Thoracic aorta (tissue), 1 donor: Measurements from ENCODE around the genes PCYT2, MYADML2 and DCXR.

- RAMPAGE, long total RNA = no peak
Observed at GRCh38 chr17:81735160-81736531, 23.6 kb downstream of the SLC25A10 start.

DNA sequence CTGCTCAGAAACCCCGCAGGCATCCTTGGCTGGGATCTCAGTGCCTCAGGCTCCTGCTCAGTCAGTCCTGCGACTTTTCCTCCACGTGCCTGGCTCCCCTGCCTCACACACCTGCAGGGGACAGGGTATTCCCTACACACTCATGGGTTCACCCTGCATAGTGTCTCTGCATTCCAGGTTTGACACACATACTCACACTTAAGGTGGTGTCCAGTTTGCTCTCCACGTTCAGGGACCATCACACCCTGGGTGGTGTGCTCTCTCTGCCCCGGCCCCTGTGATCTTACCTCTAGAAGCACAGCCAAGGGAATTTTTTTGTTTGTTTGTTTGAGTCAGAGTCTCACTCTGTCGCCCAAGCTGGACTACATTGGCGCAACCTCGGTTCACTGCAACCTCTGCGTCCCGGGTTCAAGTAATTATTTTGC, 997 bp upstream of the PPP1R27 start:
- RAMPAGE, long total RNA = no peak

GRCh38 chr17:81838629-81839557, 4.0 kb upstream of the PPP1R27 start:
- RAMPAGE, long total RNA = no peak

DNA sequence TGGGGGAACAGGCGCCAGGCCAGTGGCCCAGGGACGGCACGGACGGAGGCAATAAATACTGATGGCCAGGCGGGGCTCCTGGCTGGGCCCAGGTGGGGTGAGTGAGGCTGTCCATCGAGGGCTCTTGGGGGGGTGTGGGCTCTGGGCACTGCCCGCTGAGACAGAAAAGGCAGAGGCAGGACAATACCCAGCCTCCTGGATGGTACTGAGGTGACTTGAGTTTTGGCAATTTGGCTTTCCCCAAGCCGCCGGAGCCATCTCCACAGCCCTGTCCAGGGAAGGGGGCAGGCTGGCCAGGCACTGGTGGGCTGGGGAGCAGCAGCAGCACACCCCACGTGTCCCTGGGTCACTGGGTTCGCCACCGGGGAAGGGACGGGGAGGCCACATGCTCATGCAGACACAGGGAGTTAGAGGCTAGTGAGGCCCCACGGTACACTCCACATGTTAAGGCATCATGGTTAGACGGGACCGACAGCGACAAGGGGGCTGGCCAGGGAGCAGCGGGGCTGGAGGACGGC, 3.2 kb downstream of the ARHGDIA start:
- RAMPAGE, long total RNA = no peak

- RAMPAGE, long total RNA = no peak
Observed at GRCh38 chr17:81902436-81903000, 480 bp downstream of the NPB start.

- RAMPAGE, long total RNA = no peak
Observed at GRCh38 chr17:81911309-81912138, at the start of gene PCYT2. Gene PCYT2 (minus strand): TSS chr17:81911399.

- RAMPAGE, long total RNA = no peak
Observed at GRCh38 chr17:81915294-81916225, 2.4 kb downstream of the SIRT7 start.

DNA sequence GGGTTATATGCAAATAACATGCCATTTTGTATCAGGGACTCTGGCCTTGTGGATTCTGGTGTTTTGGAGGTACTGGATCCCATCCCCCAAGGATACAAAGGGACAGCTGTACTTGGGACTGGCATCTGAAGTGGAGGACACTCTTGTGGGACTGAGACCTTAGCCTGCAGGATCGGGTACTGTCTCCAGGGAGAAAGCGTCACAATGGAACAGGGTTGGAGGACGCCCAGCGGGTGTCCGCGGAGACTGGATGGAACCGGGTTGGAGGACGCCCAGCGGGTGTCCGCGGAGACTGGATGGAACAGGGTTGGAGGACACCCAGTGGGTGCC, at the start of gene MYADML2:
Gene MYADML2 (minus strand): TSS at position 131 of the 330 bp plus-strand sequence.
- RAMPAGE, long total RNA = no peak

GRCh38 chr17:82022322-82022540, 447 bp downstream of the CENPX start:
- RAMPAGE, long total RNA = no peak

- RAMPAGE, long total RNA = start-site peak on the minus strand at chr17:82037694-82037709, 46 reads
Observed at GRCh38 chr17:82037162-82038237, at the start of gene DCXR. Gene DCXR (minus strand): TSS chr17:82037697.

DNA sequence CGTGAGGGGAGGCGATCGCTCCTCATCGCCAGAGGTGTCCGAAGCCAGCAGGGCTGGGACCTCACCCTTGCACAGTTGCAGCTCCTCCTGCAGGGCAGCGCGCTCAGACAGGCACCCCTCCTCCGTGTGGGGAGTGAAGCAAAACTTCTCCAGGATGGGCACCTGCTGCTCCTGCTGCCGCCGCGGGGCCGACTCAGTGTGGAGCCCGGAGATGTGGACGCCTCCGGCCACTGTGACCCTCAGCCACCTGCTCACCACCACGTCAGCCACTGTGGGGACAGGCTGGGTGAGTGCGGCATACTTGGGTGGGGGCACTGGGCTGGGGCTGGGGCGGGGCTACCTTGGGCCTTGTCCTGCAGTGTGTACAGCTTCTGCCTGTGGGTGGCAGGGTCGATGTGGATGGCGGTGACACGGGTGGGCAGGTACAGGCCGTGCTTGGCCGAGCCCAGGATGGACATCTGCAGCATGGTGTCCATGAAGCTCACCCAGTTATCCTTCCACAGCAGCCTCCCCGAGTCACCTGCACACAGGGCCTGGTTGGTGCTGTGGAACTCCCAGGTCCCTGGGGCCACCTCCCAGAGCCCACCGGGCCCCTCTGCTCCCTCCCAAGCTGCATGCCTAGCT, 10.9 kb downstream of the FASN start:
- RAMPAGE, long total RNA = no peak

DNA sequence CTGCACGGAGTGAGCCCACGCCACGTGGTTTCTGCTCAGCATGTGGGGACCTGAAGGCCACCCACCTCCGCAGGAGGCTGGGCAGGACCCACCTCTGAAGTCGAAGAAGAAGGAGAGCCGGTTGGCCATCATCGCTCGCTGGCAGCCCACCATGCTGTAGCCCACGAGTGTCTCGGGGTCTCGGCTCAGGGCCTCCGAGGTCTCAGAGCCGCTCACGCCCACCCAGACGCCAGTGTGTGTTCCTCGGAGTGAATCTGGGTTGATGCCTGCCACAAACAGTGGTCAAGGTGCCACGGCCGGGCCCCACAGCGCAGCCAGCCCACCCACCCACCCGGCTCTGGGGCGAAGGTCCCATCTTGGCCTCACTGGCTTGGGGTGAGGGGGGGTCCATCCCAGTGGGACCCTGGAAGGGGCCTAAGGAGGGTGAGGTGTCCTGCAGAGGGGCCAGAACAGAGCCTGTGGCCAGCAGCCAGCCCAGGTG, 4.5 kb downstream of the FASN start:
- RAMPAGE, long total RNA = no peak

GRCh38 chr17:82098631-82099290, 725 bp upstream of the FASN start:
- RAMPAGE, long total RNA = no peak

DNA sequence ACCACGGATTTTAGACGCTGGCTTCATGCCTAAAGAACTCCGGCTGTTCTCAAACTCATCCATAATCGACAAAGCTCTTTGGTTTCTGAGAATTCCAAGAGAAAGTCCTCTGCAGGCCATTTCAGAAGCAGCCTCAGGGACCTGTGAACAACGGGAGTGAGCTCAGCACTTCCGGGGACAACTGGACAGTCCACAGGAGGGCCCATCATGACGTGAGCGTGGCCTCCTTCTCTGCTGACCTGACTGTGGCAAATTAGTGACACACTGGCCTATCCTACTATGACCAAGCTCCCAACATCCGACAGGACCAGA, 16.4 kb downstream of the CCDC57 start:
- RAMPAGE, long total RNA = start-site peak on the minus strand centred at position 92 of the sequence, 152 bp wide, 6 reads

- RAMPAGE, long total RNA = no peak
Observed at GRCh38 chr17:82255039-82256047, 18.2 kb downstream of the CSNK1D start.

GRCh38 chr17:82257237-82258315, 15.9 kb downstream of the CSNK1D start:
- RAMPAGE, long total RNA = no peak

DNA sequence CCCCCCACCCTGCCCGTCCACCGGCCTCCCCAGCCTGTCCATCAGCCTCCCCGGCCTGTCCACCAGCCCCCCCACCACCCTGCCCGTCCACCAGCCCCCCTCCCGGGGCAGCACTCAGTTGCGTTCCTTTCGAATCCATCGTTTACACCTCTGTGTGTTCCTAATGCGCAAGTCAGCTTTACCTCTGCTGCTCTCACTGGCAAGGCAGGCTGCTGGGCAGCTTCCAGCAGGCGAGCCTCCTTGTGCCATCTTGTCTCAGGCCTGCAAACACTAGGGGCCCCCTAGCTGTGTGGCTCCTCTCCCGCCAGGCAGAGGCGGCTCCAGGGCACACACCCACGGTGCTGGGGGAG, 5.6 kb downstream of the SECTM1 start:
- RAMPAGE, long total RNA = no peak

GRCh38 chr17:82443396-82443848, 7.1 kb downstream of the CYBC1 start:
- RAMPAGE, long total RNA = no peak

DNA sequence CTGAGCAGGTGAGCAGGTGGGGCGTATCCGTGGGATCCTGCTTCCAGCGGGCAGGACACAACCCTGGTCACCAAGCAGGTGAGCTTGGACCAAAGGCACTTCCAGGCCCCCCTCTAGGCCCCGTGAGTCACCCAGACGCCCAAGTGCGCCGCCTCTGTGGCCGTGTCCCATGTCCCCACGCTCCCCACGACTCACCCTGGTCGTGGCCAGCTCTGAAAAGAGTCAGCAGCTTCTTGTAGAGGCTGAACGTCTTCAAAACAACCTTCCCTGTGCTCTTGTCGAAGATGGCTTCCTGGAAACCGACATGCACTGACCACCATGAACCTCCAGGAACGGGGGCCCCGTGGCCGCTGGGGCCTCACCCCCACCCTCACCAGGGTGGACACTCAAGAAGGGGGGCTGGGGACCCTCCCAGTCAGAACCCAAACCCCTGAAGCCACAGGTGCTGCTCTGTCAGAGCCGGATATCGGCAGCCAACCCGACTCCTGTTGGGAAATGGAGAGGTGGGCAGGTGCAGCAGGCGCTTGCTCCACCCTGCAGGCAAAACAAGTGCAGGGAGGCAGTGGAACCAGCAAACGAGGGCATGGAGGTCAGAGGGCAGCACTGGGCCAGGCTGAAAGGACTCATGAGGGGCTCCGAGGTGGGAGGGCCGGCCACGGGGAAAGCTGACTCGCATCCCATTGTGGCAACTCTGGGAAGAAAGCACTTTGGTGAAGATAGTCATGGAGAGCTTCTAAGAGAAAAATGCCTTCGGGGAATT, 4.7 kb downstream of the CYBC1 start:
- RAMPAGE, long total RNA = no peak

- RAMPAGE, long total RNA = no peak
Observed at GRCh38 chr17:82458368-82458589, 262 bp upstream of the NARF start.